Subcutaneous adipose tissue (tissue), 3 donors: ENCODE results near the genes WDR27 and PSMB1.

- PRO-cap: no peak
- RAMPAGE, long total RNA, 3 experiments: no peak in any of the 3 experiments
Observed at GRCh38 chr6:169445508-169446162, 192.0 kb upstream of the THBS2 start.

DNA sequence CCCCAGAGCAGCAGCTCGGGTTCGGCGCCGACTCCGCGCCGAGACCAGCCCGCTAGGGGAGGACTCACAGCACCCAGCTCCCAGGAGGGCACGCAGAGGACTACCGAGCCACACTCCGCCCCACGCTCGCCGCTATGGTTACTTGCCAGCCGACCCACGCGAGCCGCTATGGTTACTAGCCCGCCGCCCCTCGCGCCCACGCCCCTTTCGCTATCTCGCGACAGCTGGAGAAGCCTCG, at the start of gene WDR27:
Gene WDR27, minus strand, starts transcription at position 174 of the 238 bp plus-strand sequence.
- PRO-cap: bidirectional peak, plus-strand start outside the sequence, minus-strand start at position 209 of the sequence
- RAMPAGE, long total RNA, 3 experiments: start-site peak on the minus strand in 2 of 3 experiments, centred at positions 140 to 189 of the sequence, 67 to 90 reads per replicate

GRCh38 chr6:169725635-169726181, 1.4 kb upstream of the PHF10 start:
- PRO-cap: no peak
- RAMPAGE, long total RNA, 3 experiments: no peak in any of the 3 experiments

DNA sequence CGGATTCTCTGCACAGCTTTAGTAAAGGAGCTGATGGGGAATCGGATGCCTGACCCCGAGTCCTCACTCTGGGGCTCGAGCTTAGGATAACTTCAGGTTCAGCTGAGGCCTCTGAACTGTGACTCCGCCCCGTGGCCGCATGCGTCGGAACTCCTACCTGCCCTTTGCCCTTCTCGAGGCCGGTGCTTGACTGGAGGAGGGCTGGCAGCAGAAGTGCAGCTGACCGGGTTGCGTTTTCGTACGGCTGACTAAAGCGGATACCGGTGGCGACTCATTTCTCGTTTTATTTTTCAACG, 38.4 kb downstream of the ERMARD start:
- PRO-cap: no peak
- RAMPAGE, long total RNA, 3 experiments: no peak in any of the 3 experiments

- PRO-cap: unidirectional peak, minus-strand start at chr6:169790818
- RAMPAGE, long total RNA, 3 experiments: no peak in any of the 3 experiments
Observed at GRCh38 chr6:169790187-169791031, 39.0 kb downstream of the ERMARD start.

DNA sequence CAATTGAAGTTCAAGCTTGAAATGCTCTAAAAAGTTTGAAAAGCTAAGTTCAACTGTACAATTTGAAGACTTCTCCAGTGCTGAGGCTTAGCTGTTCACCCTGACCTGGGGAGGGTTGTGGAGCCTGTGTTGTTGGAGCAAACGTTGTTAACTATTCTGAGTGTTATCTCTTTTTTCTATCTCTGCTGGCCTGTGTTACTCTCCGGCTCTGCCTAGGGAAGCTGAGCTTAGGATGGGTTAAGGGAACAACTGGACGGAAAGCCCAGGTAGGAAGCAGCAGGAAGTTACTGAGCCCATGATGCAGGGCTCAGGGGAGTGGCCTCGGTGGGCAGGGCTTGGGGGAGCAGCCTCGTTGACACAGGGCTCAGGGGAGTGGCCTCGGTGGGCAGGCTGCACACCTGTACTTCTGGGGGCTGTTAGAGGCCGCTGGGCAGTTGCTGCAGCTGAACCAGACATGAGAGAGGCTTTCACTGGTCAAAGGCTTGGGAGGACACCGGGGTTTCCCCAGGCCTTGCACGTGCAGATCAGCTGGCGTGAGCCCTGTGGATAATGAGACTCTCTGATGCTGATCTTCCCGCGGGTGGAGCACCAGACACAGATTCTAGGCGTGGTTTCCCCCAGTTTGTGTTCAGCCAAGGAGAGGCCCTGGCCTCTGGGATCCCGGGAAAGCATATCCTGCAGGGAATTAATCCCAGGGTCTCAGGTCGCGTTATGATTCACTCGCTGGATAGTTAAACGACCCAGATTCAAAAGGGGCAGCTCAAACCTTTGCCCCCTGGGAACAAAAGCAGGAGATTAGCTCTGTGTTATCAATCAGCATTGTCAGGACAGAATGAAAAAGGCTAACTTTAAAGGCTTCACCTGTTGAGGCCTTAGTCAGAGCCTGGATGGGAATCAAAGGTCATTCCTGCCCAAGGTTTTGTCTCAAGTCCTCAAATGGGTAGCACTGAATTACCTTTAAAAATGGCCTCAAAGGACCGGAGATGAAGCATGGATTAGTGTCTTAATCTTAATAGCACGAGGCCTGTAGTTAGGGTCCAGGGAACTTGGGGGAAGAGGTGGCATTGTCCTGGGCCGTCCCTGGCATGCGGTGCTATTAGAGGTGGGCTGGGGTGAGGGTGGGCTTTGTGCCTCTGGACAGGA, 59.1 kb downstream of the ERMARD start:
- PRO-cap: no peak
- RAMPAGE, long total RNA, 3 experiments: no peak in any of the 3 experiments

- PRO-cap: no peak
- RAMPAGE, long total RNA, 3 experiments: no peak in any of the 3 experiments
Observed at GRCh38 chr6:169898855-169899526, 147.6 kb downstream of the ERMARD start.

- PRO-cap: no peak
- RAMPAGE, long total RNA, 3 experiments: no peak in any of the 3 experiments
Observed at GRCh38 chr6:170037574-170037870, 253.4 kb downstream of the DLL1 start.

DNA sequence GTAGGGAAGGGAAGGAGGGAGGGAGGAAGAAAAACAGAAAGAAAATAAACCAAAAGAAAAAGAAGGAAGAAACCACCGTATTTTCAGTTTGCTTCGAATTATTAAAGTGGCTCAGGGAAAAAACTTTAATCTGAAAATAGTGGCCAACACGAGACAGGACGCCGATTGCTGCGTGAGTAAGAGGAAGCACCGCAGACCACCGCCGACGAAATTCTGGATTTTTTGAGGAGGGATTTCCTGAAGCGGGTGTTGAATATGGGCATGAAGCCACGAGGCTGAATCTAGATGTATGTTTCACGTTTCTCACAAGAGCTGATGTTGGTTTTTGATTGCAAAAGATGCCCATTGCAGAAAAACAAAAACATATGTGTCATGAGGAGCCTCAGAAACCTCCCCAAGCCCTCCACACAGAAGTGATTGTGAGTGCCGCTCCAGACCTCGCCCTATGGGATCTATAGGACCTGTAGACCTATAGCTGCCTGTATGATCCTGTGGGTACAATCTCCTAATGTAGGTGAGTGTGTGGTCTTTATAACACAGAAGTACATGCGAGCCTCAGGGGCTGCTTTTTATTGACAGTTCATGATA, 244.1 kb downstream of the DLL1 start:
- PRO-cap: bidirectional peak, plus-strand start at position 385 of the sequence, minus-strand start at position 215 of the sequence
- RAMPAGE, long total RNA, 3 experiments: no peak in any of the 3 experiments

GRCh38 chr6:170286407-170287373, 4.2 kb downstream of the DLL1 start:
- PRO-cap: unidirectional peak, plus-strand start at chr6:170286978
- RAMPAGE, long total RNA, 3 experiments: no peak in any of the 3 experiments

- PRO-cap: bidirectional peak, plus-strand start at chr6:170345115, minus-strand start at chr6:170345009
- RAMPAGE, long total RNA, 3 experiments: no peak in any of the 3 experiments
Observed at GRCh38 chr6:170344717-170345304, 38.3 kb downstream of the FAM120B start.

- PRO-cap: no peak
- RAMPAGE, long total RNA, 3 experiments: no peak in any of the 3 experiments
Observed at GRCh38 chr6:170403368-170403835, 96.8 kb downstream of the FAM120B start.

- PRO-cap: no peak
- RAMPAGE, long total RNA, 3 experiments: no peak in any of the 3 experiments
Observed at GRCh38 chr6:170533739-170534565, 19.2 kb downstream of the PSMB1 start.

- PRO-cap: bidirectional peak, plus-strand start at chr6:170553364, minus-strand start at chr6:170553290
- RAMPAGE, long total RNA, 3 experiments: start-site peak on the minus strand in 3 of 3 experiments, at chr6:170553220-170553309 at its widest, 2,978 to 5,462 reads per replicate
Observed at GRCh38 chr6:170552450-170553636, at the start of gene PSMB1. Gene PSMB1, minus strand, starts transcription at chr6:170553307.